H4 (cell line): ENCODE results near the genes NUP205 and STMP1.

DNA sequence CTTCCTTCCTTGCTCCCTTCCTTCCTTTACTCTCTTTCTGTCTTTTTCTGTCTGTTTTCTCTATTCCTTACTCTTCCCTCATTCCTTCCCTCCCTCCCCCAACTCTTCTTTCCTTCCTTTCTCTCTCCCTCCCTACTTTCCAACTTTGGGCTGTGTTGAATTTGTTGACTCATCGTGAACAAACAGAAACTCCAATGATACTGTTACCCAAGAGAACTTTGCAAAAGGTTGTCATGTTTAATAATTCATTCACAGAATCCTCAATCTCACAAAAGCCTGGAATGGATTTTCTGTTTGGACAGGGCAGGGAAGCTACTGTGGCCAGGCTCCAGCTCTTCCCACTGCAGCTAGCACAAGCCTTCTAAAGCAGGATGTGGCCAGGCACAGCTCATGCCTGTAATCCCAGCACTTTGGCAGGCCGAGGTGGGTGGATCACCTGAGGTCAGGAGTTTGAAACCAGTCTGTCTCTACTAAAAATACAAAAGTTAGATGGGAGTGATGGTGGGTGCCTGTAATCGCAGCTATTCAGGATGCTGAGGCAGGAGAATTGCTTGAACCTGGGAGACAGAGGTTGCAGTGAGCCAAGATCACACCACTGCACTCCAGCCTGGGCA is 14.1 kb downstream of the AKR1B15 start:
- RAMPAGE, long total RNA: no peak

- RAMPAGE, long total RNA: no peak
Measured at GRCh38 chr7:134766577-134767639, 12.5 kb upstream of the CALD1 start.

DNA sequence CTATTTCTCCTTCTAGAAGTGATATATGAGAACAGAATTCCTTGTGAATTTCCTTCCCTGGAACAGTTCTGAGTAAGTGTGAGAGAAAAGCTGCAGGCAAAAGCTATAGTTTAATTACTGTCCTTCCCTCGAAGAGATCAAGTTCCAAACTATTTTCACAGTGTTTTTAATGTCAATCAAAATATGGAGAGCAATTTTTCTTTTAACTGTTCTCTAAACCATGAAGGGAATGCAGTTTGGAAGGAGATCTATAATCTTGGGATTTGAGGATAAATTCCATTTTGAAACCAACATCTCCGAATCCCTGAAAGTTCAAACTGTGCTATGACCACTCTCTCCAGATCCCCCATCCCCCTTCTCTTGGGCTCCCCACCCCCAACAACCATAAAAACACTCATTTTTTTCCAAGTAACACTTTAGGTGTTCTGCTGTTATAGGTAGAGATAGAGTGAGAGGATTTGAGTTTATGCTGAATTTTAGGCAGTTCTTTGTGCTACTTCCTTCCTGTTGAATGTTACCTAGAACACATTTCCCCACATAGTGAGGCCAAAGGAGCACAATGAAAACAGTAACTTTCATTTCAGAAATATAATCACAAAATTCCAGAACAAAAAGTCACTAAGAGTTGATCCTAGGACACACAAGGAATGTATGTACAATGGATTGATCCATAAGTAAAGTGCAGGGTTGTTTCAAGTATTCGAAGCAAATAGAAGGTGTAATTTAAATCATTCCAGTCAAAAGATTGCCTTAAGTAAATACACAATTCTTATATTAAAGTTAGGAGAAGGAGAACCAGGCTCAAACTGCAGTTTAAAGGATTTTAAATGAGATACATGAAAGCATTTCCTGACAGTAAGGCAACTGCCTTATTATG is 1.9 kb downstream of the CALD1 start:
- RAMPAGE, long total RNA: no peak

DNA sequence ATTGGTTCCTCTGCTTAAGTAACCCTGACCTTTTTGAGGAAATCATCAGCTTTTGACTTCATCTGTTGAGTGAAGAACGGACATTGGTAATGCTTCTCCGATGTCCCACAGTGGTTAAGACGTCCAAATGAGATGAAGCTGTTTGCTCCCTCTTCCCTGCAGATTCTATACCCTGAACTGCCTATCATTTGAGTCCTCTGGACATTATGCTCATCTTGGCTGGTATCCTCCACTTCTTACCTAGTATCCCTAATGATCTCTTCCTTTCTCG is 3.0 kb downstream of the CALD1 start:
- RAMPAGE, long total RNA: no peak

DNA sequence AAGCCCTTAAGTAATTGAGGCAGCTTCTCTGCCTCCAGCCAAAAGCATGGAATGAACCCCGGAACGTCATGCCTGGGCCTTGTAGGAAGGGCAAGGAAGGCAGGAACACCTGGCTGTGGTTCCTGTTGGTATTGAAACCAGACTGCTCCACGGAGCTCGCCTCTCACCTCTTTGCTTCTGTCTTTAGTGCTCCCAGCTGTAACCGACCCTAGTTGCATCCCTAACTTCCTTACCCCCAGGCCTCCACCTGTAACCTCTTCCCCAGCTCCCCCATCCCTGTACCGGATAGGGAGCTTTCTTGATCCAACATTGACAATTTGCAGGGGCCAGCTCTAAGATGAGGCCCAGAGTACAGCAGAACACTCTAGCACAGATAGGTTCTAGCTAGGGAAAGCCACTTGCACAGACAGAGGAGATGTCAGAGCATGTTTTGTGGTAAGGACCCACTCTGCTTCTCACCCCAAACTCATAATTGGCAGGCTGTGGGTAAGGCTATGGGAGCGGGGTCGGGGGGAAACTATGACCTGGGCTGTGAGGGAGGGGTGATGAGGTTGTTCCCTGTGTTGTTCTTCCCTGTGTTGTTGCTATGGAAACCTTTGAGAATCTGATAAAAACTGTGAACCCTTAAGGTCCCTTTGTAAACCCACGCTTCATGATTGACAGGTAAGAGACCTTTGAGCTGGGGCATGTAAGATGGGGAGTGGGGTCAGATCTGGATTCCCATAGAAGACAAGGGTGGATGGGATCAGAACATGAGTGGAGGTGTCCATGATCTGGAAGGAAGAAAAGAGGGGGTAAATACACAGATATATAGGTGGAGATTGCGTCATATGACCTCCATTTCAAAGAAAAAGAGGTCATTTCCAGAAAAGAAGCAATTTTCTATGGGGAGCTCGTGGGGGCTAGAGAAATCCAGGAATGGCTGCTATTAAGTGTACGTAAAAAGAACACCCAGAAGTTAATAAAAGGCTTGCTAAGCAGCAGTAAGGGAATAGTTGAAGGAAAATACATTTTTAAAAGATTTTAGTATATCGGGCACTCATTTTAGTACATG is 3.9 kb downstream of the CALD1 start:
- RAMPAGE, long total RNA: no peak

- RAMPAGE, long total RNA: no peak
Measured at GRCh38 chr7:134994951-134996125, 9.0 kb downstream of the AGBL3 start.

GRCh38 chr7:135152488-135153135 is 4.7 kb downstream of the TMEM140 start:
- RAMPAGE, long total RNA: no peak

DNA sequence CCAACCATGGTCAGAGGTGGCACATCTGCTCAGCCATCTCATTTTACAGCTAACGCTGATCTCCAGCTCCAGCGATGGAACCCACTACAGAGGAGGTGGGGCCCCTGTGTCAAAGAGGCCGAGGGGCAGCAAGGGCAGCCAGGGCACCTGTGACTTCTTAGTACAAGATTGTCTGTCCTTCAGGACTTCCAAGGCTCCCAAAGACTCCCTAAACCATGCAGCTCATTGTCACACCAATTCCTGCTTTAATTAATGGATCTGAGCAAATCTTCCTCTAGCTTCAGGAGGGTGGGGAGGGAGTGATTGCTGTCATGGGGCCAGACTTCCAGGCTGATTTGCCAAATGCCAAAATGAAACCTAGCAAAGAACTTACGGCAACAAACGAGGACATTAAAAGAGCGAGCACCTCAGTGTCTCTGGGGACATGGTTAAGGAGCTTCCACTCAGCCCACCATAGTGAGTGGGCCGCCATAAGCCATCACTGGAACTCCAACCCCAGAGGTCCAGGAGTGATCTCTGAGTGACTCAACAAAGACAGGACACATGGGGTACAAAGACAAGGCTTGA is 5.4 kb downstream of the CYREN start:
- RAMPAGE, long total RNA: no peak

DNA sequence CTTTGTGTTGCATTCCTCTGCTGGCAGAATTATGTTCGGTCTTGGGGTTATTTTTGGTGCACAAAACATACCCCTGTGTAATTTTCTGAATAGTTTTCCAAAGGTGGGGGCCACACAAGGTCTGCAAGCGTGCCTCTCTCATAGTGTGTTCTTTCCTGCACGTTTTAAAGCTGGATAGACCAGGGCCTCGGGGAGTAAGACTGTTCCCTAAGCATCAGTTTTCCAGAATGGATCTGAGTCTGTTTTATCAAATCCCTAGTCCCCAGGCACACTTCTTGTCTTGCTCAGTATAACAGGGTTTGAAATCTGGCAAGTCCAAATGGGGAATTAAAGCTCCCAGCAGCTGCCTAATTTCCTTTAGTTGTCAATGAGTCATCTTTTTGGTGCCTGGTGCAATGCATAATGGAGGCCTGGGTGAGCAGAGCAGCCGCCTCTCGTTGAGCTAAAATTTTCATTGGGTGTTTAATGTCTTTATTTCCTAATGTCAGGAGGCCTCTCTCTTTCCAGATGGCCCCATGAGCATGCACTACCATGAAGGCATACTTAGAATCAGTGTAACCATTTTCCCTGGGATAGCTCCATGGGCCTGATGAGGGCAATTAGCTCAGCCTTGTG is 87.9 kb downstream of the STRA8 start:
- RAMPAGE, long total RNA: no peak

DNA sequence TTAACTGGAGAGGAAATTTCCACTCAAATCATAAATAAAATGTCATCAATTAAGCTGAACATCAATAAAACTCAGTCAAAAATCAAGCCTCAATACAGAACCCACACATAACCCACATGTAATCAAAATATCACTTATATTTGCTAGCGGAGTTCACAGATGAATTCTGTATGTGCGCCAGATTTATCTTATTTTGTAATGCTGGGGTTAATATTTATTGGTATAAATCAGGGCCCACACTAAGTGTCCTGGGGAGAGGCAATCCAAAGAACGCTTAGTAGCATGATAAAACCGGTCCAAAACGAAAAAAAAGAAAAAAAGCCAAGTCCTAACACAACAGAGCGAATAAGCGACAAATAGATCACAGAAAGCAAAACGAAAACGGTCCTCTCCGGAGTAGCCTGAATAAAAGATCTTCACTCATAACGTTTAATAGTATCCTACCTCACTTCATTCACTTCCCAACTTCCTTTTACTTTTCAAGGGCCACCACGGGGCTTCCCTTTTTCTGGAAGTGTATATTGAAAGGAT is 1.2 kb downstream of the CNOT4 start:
- RAMPAGE, long total RNA: no peak

DNA sequence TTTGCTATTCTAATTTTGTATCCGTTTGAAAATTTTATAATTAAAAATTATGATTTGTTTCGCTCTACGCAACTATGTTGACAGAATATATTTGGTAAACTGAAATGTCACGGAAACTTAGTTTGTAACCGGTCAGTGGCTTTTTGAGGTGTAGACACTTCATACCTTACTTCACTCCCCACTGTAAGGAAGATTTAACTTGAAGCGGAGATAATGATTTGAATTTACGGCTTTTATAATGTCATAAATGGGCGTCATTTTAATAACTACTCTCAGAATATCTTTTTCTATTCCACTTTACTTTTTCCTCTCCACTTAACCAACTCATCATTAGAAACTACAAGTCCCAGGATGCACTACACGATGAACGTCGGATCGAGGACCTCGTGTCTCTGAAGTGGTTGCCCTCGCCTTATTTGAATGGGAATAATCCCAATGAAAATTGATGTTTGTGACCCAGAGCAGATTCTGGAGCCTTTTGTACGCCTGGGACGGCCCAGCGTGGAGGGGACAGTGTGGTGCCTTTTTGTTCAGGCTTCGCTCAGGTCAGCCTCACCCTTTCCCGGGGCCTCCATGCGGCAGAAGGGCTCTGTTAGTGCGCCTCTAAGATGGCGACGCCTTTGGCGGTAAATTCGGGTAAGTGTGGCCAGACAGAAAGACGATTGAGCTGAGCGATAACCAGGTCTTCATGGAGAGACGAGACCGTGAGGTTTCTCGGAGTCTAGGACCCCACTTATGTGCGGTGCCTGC is at the start of gene NUP205:
TSS of gene NUP205 (plus strand) at position 581 of the 750 bp plus-strand sequence.
- RAMPAGE, long total RNA: no peak

- RAMPAGE, long total RNA: no peak
Measured at GRCh38 chr7:135637603-135638421, 24.5 kb upstream of the STMP1 start.

DNA sequence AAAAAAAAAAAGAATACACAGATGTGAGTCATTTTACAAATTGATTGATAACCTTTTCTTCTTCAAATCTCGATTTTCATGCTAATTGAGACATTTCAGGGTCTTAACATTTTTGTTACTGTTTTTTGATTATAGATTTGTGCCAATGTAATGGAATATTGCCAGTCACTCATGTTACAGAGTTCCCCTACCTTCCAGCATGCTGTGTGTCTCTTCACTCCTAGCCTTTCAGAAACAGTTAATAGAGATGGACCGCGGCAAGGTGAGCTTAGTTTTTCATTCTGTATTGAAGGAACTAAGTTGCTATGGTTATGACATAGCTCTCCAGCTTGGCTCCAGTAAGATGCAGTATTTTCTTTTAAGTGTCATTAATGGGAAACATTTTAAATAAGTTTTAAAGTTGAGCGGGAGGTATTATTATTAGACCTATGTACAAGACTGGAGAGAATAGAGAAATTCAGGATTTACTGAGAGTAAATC is 23.9 kb upstream of the STMP1 start:
- RAMPAGE, long total RNA: no peak

DNA sequence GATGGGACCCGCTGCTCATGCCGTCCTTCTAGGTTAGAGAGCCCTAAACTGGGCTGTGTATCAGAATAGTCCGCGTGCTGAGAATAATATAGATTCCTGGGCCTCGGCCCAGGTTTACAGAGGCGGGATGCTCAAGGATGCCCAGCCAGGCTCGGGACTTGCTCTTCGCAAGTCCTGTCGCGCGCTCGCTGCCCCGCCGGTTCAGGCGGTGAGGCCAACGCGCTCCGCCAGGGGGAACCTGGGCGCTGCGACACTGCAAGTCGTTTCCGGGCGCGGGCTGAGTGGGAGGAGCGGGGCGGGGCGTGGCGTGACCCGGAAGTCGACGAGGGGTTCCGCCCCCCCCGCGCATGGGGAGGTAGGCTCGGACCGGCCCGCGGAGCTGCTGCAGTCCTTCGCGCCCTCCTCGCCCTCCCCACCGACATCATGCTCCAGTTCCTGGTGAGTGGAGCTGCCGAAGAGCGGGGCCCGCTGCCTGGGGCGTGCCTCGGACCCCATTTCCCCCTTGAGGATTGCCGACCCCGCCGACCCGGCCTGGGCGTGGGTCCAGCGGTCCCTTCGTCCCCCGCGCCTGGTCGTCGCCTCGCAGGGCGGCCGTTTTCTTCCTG is at the start of gene STMP1:
TSS of gene STMP1 (plus strand) at position 358 of the 605 bp plus-strand sequence.
- RAMPAGE, long total RNA: start-site peak on the plus strand centred at position 347 of the sequence, 7 bp wide, 45 reads

DNA sequence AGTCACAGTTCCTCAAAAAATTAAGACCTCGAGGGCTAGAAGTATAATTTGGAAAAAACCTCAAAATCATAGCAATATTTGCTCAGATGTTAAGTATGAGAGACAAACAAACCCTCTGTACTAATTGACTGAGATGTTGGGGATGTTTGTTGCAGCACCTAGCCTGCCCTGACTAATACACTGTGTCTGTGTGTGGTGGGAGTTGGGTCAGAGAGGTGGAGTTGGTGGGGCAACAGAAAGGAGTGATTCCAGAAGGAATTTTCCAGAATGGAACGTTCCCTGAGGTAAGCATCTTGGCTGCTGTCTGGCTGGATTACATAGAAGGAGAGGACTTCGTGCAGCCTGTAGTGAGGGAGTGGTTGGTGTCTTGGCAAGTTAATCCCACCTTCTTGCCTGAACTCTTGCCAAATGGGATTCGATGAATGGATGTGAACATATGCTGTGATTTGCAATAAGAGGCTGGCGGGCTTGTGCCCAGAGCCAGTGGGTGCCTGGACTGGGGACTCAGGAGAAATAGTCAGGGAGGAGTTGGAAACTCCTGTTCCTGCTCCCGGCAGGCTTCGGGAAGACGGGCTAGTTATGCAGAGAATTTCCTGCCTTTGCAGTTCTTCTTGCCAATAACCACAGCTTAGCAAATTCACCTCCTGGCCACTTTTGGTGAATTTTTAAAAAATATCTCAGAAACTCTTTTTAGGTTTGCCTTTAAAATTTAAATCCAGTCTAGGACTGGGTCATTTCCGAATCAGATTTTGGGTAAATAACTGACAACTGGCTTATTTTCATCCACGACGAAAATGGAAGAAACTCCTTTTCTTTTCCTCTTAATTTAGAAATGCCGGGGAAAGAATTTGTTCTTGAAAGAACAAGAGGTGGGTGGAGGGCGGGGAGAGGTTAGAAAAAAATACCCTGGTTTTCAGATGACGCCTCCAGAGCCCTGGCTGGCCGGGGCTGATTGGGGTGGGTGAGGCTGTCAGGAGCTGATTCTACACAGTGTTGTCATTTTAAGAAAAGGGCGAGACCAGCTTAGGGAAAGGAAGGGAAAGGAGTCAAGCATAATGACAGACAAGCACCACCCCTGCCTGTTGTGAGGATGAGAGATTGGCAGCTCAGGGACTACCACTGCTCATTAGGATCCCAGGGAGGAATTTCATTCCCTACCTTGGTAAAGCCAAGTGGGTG is 9.5 kb upstream of the FAM180A start:
- RAMPAGE, long total RNA: no peak

GRCh38 chr7:136086779-136087163 is 109.6 kb upstream of the MTPN start:
- RAMPAGE, long total RNA: no peak

- RAMPAGE, long total RNA: no peak
Measured at GRCh38 chr7:137181434-137182161, 161.9 kb downstream of the PTN start.

- RAMPAGE, long total RNA: no peak
Measured at GRCh38 chr7:137347312-137347830, 3.8 kb upstream of the PTN start.

DNA sequence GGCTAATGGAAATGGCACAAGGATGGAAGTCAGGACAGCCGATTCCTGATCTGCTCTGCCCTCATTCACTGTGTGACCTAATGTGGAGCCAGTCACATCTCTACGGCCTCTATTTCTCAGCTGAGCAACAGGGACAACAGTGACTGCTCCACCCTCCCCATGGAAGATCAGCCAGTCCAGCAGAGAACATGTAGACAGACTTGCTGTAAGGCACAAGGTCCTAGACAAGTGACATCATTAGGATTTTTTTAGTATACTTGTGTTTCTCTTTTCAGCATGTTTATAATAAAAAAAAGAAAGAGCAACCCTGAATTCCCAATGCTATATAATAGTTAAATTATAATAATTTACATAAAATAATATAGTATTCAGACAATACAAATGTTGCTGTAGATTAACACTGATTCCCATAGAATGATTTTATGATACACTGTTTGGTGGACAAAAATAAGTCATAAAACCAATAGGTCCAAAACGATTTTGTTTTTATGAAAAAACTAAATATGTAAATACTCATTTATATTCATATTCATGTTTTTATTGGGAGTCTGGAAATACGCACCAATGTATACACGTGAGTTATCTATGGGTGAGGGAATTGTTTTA is 25.0 kb upstream of the DGKI start:
- RAMPAGE, long total RNA: no peak

GRCh38 chr7:137905613-137906152 is 58.9 kb upstream of the DGKI start:
- RAMPAGE, long total RNA: no peak